ENCODE results near the genes STEAP4 and CDK14.

- RRBS: 1% methylated on average over 9 of the region's 26 CpGs
Observed at GRCh38 chr7:87876921-87877404, 670 bp downstream of the DBF4 start.

GRCh38 chr7:87910749-87911047, 23.4 kb upstream of the ADAM22 start:
- RRBS: no CpG with 5 or more reads among the region's 2 CpGs

DNA sequence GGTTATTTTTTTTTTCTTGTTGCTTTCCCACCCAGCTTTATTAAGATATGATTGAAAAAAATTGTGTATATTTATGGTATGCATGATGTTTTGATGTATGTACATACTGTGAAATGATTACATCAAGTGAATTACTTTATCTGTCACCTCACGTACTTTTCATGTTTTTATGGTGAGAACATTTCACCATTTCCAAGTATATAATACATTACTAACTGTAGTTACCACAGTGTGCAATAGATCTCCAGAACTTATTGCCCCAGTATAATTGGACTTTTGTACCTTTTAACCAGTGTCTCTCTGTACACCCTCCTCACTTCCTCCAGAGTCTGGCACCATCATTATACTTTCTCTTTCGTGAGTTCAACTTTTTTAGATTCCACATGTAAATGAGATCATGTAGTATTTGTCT, 111.3 kb downstream of the ADAM22 start:
- RRBS: no CpG with 5 or more reads among the region's 2 CpGs

DNA sequence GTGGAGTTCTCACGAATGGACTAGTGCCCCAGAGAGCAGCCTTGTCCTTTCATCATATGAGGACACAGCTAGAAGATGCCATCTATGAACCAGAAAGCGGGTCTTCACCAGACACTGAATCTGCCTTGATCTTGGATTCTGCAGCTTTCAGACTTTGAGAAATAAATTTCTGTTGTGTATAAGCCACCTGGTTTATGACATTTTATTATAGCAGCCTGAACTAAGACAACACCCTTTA, 9.3 kb upstream of the SRI start:
- RRBS: no CpG with 5 or more reads among the region's 2 CpGs

DNA sequence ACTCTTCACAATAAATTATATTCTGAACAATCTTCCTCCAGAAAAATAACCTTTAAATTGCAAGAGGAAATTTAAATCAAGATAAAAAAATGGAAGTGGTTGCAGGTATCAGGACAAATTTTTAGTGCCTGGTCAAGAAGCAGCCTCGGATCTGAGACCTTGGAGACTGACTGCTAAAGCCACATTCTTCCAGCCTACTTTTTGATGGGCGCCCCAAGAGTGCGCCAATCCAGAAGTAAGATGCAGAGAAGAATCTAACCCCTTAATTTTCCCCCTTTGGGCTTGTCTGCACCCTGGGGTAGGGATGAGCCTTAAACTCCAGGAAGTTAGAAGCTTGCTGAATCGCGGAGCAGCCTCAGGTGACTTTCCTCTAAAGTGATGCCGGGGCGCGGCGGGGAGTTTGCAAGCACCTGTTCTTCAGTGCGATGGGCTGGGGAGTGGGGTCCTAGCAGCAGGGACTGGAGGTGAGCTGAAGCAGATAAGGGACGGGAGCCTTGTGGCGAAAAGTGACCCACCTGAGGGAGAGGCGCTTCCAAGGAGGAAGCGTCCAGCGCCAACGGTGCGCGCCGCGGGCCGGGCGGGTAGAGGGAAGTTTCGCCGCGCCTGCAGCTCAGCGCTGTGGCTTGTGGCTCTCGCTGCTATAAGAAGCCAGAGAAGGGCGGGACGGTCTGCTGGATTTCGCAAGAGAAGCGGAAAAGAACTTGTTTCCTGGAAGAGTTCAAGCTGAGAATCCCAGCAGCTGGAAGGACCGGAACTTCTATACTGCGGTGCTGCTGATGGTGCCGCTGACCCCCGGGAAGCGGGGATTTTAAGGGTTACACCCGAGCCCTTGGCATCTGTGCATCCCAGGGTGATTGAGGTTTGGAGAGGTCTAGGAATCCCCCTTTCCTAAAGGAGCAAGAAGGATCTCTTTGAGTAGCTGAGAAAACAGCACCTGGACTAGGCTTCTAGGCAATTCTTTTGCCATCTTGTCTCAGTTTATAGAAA, at the start of gene STEAP4:
TSS of gene STEAP4 (minus strand) at position 618 of the 987 bp plus-strand sequence.
- RRBS: no CpG with 5 or more reads among the region's 37 CpGs

GRCh38 chr7:89839932-89840251, 314.4 kb upstream of the STEAP1 start:
- RRBS: no CpG with 5 or more reads among the region's 2 CpGs

DNA sequence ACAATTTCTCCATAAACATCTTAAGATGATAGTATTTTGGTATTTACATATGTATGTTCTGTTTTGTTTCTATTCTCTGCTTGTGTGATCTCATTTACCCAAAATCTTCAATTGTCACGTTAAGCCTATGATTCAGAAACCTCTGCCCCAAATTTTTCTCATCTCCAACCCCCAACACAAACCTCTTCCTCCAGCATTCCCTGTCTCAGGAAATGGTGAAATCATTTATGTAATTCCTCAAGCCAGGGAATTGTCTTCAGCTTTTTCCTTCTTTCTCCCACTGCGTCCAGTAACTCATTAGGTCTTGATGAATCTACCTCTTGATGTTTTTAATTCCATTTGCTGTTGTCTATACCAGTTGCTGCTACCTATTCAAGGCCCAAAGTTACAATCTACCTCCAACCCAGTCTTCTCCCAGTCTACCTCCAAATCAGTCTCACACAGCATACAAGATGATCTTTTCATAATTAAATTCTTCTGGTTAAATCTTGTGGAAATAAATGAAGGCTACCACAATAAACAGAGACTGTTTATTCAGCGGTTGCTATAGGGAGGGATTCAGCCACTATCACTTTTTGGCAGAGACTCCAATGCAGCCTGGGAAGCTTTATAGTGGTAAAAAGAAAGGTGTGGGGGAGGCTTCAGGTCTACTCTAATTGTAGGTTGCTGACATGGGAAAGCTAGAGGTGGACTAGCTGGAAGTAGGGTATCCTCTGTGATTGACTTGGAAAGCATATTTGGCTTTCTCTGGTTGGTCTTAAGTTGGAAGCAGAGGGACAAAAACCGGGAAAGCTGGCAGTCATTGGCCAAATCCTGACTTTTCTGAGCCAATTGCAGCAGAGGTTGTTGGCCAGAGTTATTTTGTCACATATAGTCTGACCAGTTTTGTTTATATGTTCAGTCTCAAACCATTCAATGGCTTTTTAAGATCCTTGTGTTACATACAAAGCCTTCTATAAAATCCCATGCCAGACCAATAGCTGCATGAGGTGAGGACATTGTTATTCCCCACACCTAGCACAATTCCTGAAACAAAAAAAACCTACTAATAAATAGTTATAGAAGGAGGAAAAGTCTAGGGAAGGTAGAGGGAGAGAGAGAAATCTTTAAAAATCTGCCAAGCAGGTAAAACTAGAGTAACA, 6.0 kb downstream of the CFAP69 start:
- RRBS: no CpG with 5 or more reads among the region's 4 CpGs

DNA sequence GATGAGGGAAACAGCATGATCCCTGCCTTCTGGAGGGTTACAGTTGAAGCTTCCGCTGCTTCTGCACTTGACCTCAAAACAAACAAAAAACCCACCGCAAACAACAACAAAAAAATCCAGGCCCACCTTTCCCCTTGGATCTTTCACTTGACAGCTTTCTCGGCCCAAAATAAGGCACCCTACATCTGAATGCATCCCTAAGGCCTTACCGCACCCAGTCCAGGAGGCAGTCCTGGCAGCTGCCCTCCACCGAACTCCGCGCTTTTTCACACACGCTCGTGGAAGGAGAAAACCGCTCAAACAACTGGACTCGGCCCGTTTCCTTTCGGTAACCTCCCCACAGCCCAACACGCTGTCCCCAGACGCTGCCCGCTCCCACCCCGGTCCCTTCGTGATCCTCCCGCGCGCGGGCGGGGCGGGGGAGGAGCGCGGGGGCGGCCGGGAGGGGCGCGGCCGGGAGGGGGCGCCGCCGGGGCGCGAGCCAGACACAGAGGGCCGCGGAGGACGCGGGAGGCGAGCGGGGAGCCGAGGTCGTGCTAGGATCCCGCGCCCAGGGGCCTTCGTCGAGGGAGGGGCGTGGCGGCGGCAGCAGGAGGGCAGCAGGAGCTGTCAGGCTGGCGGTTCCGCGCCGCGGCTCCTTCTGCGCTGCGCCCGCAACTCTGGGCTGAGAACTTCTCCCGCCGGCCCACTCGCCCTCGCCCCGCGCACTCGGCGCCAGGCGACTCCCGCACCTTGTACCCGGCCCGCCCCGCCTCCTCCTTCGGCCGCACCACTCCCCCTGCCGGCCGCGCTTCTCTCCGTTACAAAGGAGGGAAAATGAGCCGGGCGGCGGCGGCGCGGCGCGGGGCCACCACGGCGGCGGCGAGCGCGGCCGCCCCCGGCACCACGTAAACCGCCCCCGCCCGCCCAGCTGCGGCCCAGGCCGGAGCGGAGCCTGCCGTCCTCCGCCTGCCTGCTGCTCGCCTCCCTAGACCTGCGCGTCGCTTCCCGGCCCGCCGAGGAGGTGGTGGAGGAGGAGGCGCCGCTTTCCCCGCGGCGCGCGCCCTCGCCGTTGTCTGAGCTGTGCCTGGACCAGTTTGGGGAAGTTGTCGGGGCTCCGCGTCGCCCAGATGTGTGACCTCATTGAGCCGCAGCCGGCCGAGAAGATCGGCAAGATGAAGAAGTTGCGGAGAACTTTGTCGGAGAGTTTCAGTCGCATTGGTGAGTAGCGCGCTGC, at the start of gene CDK14:
TSS of gene CDK14 (plus strand) at position 803 of the 1,216 bp plus-strand sequence.
- RRBS: 1% methylated on average over 64 of the region's 132 CpGs

DNA sequence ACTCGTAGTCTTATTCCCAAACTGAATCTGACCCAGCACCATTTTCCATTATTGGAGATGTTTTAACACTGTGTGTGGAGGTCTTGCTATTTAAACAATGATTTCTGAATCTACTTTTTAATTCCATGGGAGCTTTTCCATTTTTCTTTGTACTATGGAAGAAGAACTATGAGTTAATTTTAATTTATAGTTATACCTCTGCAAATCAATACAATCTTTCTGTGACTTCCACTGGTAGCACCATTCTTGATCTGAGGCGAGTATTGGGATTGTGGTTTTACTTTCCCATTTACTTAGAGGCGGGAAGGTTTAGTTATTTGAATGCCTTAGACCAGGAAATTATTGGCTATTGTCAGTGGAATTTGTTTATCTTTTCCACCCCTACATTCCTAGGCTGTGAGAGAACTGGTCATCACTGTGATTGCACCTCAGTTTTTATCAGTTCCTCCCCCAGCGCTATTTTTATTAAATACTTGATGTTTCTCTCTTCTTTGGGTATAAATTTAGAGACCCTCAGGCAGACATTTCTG, 29.8 kb downstream of the CDK14 start:
- RRBS: no CpG with 5 or more reads among the region's 4 CpGs

GRCh38 chr7:90691161-90691740, 95.1 kb downstream of the CDK14 start:
- RRBS: no CpG with 5 or more reads among the region's 4 CpGs

DNA sequence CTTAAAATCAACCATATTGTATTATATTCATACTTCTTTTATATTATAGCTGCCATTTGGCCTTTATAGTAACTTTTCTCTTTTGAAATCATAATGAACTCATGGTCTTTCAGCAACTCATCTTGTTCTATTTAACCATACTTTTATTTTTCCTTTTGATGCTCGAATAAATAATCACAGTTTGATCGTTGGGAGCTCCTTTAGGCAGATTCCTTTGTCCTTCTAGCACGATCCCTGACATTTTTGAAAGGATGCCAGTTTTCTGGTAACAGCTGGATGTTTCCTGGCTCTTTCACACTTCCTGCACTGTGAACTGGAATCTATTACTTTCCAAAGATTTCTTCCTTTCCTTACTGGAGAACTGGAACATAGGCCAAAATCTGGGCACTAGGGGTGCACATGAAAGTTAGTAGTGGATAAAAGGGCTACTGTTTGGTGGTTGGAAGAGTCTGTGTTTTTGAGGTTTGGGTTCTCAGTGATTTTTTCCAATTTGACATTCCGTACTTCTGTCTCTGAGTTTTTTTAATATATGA, 125.2 kb downstream of the CDK14 start:
- RRBS: no CpG with 5 or more reads among the region's 4 CpGs

- RRBS: no CpG with 5 or more reads among the region's 6 CpGs
Observed at GRCh38 chr7:90763087-90763553, 167.0 kb downstream of the CDK14 start.

- RRBS: no CpG with 5 or more reads among the region's 6 CpGs
Observed at GRCh38 chr7:92000648-92001561, 60.2 kb downstream of the AKAP9 start.

GRCh38 chr7:92042973-92043450, 91.3 kb downstream of the CYP51A1 start:
- RRBS: no CpG with 5 or more reads among the region's 2 CpGs

DNA sequence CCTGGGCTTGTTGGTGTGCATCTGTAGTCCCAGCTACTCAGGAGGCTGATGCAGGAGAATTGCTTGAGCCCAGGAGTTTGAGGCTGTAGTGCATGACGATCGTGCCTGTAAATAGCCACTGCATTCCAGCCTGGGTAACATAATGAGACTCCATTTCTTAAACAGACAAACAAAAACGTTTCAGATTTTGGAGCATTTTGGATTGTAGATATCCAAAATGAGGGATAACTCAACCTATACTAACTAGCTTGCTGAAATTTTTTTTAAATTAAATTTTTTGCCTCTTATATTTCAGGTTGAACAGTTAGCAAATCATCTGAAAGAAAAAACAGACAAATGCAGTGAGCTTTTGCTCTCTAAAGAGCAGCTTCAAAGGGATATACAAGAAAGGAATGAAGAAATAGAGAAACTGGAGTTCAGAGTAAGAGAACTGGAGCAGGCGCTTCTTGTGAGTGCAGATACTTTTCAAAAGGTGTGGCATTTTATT, 64.5 kb downstream of the CYP51A1 start:
- RRBS: no CpG with 5 or more reads among the region's 4 CpGs

- RRBS: no CpG with 5 or more reads among the region's 5 CpGs
Observed at GRCh38 chr7:92070978-92071344, 63.3 kb downstream of the CYP51A1 start.

- RRBS: no CpG with 5 or more reads among the region's 4 CpGs
Observed at GRCh38 chr7:92244674-92245174, 990 bp downstream of the KRIT1 start.

GRCh38 chr7:92447859-92448662, 779 bp downstream of the GATAD1 start:
- RRBS: no CpG with 5 or more reads among the region's 45 CpGs

DNA sequence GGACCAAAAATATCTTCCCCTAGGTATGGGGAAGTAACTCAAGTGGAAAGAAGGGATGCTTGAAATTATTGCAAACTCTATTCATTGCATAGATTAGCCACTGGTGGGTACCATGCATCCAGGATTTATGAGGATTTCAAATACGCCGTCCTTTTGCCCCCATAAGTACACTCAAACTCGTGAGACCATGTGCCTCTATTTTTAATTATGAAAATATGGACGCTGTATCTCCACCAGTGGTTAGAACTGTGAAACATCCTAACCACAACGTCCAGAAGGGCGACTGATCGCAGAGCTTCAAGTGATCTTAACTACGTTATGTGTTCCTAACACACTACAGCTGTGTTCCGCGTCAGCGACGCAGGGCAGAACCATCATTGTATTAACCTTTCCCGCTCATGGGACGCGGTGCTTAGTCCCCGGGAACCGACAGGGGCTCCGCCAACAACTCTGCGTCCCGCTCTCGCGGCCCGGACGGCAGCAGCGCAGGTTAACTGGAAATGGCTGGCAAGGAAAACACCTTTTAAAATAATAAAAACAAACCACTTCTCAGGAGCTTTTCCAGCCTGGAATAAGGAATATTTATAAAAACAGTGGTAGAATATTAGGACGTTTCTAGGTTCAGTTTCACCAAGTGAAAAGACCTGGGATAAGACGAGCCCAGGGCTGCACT, 722 bp downstream of the PEX1 start:
- RRBS: 2% methylated on average over 8 of the region's 27 CpGs